Choroid plexus epithelial cell (primary cell): ENCODE measurements around a stretch of chr16.

DNA sequence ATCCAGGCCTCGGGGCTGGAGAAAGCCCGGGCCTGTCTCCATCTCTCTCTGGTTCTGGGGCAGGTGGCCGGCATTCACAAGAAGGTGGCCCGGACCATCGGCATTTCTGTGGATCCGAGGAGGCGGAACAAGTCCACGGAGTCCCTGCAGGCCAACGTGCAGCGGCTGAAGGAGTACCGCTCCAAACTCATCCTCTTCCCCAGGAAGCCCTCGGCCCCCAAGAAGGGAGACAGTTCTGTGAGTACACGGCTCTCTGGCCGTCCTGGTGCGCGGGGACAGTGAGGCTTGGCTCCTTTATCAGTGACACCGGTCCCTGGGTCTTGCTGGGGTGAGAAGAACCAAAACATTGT lies 1.0 kb downstream of the RPL13 start:
- RRBS, result 4% methylated on average over 2 of the region's 17 CpGs

DNA sequence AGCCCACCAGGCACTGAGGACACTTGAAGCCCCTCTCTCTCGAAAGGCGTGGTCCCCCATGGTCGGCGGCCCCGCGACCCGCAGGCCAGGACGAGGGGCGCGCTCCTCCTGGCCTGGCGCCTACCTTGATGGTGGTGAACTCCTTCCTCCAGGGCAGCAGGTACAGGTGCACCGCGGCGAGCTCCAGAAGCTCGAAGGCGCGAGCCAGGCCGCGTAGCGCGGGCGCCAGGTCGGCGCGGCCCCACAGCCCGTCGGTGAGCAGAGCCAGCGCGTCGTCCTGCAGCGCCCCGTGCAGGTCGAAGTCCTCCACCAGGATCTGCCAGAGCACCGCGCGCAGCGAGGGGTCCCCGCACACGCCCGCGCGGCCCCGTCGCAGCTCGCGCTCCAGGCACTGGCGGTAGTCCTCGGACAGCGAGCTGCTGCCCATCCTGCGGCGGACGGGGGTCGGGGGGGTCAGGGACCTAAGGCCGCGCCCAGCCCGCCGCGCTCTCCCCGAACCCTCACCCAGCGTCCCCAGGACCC lies 638 bp downstream of the SPATA2L start:
- RRBS, result no CpG with 5 or more reads among the region's 60 CpGs

- RRBS, result 84% methylated on average over 2 of the region's 34 CpGs
Observed at GRCh38 chr16:89716738-89717666, 3.7 kb downstream of the VPS9D1 start.

DNA sequence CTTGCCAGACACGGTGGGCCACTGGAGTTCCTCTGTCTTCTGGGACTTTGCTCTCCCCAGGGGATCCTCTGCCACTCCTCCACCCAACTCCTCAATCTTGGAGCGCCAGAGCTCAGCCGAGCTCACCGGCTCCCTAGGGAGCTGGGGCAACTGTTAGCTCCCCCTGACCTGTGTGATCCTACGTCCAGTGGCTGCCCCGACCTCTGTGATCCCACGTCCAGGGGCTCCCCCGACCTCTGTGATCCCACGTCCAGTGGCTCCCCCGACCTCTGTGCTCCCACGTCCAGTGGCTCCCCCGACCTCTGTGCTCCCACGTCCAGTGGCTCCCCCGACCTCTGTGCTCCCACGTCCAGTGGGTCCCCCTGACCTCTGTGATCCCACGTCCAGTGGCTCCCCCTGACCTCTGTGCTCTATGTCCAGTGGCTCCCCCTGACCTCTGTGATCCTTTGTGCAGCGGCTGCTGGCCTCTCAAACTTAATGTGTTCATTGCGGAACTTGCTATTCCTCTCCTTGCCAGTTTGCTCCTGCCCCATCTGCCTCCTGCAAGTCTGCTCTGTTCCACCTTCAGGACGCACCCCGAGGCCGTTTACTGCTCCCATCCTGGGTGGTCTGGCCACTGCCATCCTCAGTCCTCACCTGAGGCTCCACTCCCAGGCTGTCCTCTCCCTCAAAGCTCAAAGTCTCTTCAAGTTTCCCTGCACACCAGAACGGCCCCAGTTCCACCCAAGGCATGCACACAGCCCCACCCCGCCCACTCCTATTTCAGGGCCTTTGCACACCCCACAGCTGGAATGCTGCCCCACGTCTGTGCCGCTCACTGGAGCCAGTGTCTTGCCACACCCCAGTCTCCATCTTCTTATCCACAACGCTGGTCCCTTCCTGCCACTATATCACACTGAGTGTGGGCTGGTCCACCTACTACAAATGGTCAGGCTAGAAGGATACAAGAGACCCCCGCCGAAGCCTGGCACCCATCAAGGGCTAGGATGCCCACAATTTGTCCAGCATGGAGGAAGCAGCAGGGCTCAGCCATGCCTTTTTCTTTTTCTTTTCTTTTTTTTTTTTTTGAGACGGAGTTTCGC lies 2.7 kb downstream of the VPS9D1 start:
- RRBS, result no CpG with 5 or more reads among the region's 30 CpGs

- RRBS, result no CpG with 5 or more reads among the region's 22 CpGs
Observed at GRCh38 chr16:89737467-89738227, 16.3 kb downstream of the ZNF276 start.

DNA sequence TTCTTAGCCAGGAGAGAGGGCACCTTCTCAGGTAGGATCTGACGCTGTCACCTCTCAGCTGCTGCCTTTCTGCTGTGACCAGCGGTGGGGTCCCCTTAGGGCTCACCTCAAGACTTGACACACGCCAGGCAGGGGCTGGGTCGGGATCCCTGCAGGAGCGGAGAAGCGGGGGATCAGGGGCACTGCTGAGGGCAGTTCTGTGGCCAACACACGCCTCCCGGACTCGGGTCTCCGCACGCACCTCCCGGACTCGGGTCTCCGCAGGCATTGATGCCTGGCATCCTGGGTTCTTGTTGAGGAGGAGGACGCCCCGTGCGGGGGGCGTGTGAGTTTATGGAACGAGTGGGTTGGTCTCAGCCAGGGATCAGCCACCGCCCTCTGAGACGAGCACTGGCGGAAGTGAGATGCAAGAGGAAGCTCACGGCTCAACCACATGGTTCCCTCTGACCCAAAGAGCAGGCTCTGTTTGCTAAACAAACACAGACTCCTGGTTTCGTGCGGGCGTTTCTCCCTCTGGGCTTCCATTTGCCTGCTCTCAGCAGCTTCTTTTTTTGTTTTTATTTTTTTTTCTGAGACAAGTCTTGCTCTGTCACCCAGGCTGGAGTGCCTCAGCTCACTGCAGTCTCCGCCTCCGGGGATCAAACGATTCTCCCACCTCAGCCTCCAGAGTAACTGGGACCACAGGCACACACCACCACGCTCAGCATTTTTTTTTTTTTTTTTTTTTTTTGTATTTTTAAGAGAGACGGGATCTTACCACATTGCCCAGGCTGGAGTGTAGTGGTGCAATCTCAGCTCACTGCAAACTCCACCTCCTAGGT lies 9.4 kb downstream of the SPIRE2 start:
- RRBS, result no CpG with 5 or more reads among the region's 31 CpGs

- RRBS, result no CpG with 5 or more reads among the region's 18 CpGs
Observed at GRCh38 chr16:89853242-89853752, 20.1 kb upstream of the TCF25 start.

DNA sequence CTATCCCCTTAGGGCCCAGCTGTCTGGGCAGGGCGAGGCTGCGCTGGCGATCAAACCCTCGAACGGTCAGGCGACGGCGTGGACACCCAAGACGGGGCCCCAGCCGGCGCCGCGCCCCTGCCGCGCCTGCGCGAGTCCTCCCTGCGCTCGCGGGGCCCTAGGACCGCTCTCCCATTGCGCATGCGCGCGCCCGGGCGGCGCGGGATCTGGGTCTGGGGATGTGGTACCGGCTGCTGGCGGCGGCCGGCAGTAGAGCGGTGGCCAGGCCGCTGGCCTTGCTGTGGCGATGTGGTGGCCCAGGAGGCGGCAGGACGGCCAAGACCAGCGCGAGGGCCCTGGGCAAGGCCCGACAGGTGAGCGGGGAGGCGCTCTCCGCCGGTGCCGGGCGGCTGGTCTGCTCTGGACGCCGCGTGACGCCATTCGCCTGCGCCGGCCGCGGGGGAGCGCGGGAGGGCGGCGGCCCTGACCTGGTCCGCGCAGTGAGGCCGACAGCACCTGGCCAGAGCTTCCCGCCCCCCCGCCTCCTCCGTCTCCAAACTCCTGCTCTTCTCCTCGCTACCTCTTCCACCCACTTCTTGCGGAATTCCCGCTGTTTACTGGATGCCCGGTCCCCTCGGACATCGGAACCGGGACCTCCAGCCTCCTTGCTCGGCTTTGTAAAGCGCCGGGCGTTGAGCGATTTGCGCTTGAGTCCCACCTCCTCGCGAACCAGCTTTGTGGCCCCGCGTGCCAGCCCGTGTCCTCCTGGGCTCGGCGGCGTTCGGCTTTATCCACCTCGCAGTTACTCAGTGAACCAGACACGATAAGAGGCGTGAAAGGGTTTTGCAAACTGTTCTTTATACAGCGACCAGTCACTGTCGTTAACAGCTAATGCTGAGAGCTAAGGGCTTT lies 24.1 kb downstream of the DEF8 start:
- RRBS, result 1% methylated on average over 26 of the region's 93 CpGs

DNA sequence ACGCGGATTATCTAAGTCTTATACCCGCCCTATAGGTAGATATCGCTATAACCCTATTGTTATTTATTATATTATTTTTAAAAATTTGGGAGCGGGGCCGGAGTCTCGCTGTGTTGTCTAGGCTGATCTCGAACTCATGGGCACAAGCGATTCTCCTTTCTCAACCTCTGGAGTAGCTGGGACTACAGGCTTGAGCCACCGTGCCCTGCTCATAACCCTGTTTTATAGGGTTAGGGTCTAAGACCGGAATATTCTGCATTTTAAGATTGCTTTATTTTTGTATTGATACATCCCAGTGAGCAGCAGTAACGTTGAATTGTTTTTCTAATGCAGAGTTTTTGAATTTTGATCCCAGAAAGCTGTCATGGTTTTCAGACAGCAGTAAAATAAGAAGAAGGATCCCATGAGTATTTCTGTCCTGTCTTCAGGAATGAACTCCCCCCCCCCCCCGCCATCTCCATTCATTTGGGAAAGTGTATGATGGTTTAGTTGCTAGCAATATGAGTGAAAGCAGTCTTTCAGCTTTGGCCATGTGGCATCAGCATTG lies 24.8 kb downstream of the DEF8 start:
- RRBS, result no CpG with 5 or more reads among the region's 13 CpGs

GRCh38 chr16:90018307-90019290 lies 657 bp downstream of the DBNDD1 start:
- RRBS, result 4% methylated on average over 39 of the region's 73 CpGs